Skin of body (tissue), 2 donors: ENCODE data around the gene FRRS1L.

GRCh38 chr9:106928985-106929946 lies 66.3 kb downstream of the ZNF462 start:
- RAMPAGE, long total RNA = no peak

DNA sequence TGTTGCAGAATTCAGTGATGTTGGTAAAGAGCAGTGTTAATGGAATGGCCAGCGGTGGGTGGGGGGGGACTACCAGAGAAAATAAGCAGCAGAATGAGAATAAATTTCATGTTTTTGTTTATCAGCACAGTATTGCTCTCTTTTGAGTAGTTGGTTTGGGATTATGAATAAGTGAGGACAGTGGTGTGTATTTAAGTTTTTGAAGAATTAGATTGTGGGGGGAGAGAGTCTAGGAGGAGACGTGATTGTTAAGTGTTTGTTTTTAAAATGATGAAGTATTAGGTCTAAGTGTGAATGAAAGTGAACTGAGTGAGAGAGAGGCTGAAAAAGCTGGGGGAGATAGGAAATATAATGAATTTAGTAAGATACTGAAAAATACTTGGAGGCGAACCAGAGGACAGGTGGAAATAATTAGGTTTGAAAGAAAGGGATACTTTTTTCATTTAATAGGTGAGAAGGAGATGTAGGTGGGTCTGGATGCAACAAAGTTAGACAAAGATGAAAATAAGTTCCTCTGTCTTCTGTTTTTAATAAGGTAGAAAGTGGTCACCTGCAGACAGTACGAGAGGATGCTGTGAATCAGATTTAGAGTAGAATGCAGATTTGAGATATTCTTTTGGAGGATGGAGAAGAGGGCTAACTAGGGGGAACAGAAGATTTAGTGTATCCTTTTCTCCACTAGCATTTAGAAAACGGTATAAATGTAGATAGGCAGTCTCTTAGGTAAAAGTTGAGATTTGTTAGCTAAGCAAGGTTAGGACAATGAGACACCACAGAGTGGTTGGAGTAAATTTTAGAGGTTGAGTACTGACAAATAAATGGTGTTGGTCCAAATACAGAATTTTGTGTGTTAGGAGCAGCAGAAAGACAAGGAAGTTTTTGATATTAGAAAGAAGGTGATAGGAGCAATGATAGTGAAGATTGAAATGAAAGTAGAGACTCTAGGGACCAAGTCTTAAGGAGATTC lies 12.2 kb downstream of the RAD23B start:
- RAMPAGE, long total RNA = no peak

GRCh38 chr9:107338938-107339549 lies 56.0 kb downstream of the RAD23B start:
- RAMPAGE, long total RNA = no peak

DNA sequence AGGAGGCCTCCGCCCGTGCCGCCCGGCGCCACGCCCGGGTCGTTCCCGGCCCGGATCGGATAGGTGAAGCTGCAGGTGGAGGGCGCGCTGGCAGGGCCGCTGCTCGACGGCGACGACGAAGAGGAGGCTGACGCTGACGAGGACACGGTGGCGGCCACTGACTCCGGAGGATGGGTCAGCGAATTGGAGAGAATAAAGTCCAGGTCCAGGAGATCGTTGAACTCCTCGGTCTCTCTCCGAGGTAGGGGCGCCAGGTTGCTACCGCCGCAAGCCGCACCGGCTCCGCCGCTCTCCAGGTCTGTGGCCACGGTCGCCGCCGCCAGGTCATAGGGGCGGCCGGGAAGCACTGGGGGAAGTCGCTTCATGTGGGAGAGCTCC lies 1.7 kb downstream of the KLF4 start:
- RAMPAGE, long total RNA = no peak

GRCh38 chr9:107488666-107489640 lies 616 bp downstream of the KLF4 start:
- RAMPAGE, long total RNA = no peak

- RAMPAGE, long total RNA = no peak
Measured at GRCh38 chr9:107588238-107588854, 98.8 kb upstream of the KLF4 start.

- RAMPAGE, long total RNA = no peak
Measured at GRCh38 chr9:107667823-107668202, 178.2 kb upstream of the KLF4 start.

- RAMPAGE, long total RNA = no peak
Measured at GRCh38 chr9:107749789-107750282, 260.3 kb upstream of the KLF4 start.

DNA sequence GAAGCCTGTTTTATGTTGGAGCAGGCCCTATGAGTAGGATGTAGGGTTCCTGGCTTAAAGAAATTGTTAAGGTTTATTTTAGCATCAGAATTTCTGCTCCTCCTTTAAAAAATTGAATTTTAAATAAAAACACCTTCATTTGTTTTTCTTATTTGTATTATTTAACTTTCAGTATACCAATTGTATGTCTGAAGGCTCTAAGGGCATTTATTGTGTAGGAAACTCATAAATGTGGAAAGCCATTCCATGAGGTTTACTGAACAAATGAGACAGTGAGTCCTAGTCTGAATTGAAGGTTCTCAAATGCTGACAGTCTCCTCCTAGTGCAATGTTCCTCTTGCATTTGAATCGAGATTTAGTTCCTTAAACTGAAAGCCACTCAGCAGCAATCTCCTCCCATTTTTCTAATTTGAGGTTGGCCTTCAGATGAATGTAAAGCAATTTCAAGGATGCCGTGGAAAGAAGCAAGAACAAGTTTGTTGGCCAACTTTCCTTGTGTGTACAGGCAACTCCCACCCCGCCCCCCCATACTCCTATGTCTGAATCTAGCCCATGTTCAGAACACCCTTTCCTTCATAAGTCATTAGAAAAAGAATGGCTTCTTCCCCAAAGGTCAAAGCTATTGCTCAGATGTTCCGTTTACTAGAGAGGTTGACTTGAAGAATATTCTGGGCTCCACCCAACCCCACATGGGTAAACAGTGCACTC lies 493.2 kb upstream of the KLF4 start:
- RAMPAGE, long total RNA = no peak

- RAMPAGE, long total RNA = no peak
Measured at GRCh38 chr9:108053350-108054316, 564.1 kb upstream of the KLF4 start.

GRCh38 chr9:108551419-108551594 lies 304.5 kb downstream of the ACTL7B start:
- RAMPAGE, long total RNA = no peak

GRCh38 chr9:108779382-108779897 lies 76.3 kb downstream of the ACTL7B start:
- RAMPAGE, long total RNA = no peak

DNA sequence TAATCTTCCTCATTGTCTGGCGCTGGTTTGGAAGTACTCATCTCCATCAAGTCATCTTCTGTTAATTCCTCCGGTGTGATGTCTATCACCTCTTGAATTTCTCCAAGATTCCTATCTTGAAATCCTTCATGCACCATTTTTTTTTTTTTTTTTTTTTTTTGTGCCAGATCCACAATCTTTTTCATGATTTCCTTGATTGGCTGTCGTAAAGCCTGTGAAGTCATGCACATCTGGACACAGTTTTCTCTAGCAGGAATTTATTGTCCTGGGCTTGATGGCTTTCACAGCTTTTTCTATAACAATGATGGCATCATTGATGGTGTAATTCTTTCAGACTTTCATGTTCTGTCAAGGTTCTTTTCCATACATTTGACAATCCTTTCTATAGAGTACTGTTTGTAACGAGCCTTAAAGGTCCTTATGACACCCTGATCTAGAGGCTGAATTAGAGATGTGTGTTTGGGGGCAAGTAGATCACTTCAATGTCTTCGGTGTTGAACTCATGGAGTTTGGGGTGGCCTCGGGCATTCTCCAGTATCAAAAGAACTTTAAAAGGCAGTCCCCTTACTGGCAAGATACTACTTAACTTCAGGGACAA lies 8.9 kb downstream of the ACTL7A start:
- RAMPAGE, long total RNA = no peak

DNA sequence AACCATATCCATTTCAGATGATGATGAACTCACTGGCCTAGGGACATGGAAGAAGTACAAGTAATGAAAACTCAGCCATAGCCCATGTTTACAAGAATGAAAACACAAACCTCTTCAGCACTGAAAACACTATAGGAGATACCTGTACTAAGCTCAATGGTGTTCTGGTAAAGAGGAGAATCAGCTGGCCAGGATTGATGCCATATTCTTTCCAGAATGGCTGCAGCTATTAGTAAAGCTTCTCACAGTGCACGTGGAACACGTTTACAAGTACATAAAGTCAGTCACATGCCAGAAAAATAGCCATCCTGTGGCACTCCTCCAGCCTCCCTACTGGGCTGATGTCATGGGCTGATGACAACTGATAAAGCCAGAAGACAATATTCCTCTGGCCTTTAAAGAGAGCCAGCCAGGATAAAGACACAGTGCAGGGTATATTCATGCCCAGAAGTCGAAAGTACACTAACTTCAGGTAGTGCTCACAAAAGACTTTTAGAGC lies 29.2 kb downstream of the ABITRAM start:
- RAMPAGE, long total RNA = no peak

DNA sequence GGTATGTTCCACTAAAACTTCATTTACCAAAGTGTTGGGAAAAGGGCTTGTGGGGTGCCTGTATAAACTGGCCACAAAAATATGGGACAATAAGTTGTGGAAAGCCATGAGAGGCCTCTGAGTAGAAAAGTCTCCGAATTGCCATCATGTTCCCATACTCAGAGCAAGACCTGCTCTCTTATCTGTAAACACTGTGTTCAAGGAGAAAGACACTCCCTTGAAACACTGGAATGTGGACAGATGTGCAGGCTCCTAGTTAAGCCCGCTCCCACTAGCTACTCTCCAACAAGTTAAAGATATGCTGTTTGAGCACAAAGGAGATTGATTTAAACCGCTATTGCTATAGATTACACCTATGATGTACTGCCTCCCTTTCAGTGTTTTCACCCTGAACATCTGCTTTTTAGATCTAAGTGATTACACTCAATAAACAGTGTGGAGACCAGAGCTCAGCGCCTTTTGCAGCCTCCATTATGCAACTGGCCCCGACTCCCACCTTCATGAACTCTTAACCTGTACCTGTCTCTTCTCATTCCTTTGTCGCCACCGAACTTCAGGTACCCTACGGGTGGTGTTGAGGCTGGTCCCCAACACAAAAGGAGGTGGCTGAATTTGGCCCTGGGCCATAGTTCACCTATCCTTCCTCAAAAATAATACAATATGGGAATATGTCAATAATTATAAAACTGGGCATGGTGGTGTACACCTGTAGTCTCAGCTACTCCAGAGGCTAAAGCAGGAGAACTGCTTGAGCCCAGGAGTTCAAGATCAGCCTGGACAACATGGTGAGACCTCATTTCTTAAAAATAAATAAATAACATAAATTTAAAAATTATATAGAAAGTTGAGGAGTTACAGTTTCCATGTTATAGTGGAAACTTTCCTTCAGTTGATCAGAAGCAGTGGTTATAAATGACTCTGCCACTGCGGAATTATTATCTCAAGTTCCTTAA lies 47.4 kb downstream of the TMEM245 start:
- RAMPAGE, long total RNA = no peak

GRCh38 chr9:109098305-109099046 lies 21.3 kb downstream of the TMEM245 start:
- RAMPAGE, long total RNA = no peak

GRCh38 chr9:109166773-109167591 lies at the start of gene FRRS1L:
TSS of gene FRRS1L (minus strand) at chr9:109167249.
- RAMPAGE, long total RNA = no peak

GRCh38 chr9:109313799-109314334 lies 7.0 kb downstream of the EPB41L4B start:
- RAMPAGE, long total RNA = no peak

DNA sequence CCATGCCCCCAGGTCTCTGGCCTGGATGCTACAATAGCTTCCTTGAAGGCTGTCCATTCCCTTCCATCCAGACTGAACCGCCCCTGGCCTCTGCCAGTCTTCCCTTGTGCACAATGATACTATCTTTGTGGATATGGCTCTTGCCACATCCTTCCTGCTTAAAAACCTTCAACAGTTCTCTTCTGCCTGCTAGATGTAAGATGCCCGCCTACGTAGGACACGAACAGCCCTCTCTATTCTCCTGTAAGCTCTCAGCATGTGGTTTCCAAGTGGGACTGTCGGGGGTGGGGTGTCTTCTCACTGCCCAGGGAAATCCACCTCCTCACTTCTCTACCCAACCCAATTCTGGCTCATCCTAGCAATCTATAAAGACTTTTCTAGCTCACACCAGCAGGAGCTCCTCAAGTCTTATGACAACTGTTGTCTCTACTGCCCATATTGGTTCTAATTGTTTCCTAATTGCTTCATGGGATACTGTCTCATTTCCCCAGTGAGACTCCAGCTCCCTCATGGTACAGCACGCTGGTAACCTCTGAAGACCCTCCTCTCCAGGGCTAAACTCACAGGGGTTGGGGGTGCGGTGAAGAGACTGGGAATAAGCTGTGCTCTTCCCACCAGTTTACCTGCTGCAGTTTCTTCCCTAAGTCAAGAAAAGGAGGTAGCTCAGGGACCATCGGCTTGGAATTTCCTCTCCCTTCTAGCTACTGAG lies 50.3 kb downstream of the PTPN3 start:
- RAMPAGE, long total RNA = no peak

GRCh38 chr9:109473079-109473798 lies 24.9 kb downstream of the PTPN3 start:
- RAMPAGE, long total RNA = no peak